ENCODE measurements around the genes CIT, PLA2G1B and POP5.

DNA sequence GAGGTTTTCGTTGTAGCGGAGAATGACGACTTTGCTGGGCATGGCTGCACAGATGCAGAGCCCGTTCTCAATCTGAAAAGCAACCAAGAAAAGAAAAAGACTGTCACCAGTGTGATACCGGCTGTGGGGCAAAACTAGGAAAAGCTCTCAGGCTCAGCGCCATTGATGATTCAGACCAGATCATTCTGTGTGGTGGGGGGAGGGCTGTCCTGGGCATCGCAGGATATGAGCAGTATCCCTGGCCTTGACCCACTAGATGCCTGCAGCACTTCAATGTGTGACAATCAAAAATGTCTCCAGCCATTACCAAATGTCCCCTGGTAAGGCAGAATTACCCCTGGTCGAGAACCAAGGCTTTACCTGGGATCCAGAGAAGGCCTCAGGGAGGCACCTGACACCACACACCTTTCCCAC, 36.5 kb downstream of the PRKAB1 start:
- PRO-cap = no peak

DNA sequence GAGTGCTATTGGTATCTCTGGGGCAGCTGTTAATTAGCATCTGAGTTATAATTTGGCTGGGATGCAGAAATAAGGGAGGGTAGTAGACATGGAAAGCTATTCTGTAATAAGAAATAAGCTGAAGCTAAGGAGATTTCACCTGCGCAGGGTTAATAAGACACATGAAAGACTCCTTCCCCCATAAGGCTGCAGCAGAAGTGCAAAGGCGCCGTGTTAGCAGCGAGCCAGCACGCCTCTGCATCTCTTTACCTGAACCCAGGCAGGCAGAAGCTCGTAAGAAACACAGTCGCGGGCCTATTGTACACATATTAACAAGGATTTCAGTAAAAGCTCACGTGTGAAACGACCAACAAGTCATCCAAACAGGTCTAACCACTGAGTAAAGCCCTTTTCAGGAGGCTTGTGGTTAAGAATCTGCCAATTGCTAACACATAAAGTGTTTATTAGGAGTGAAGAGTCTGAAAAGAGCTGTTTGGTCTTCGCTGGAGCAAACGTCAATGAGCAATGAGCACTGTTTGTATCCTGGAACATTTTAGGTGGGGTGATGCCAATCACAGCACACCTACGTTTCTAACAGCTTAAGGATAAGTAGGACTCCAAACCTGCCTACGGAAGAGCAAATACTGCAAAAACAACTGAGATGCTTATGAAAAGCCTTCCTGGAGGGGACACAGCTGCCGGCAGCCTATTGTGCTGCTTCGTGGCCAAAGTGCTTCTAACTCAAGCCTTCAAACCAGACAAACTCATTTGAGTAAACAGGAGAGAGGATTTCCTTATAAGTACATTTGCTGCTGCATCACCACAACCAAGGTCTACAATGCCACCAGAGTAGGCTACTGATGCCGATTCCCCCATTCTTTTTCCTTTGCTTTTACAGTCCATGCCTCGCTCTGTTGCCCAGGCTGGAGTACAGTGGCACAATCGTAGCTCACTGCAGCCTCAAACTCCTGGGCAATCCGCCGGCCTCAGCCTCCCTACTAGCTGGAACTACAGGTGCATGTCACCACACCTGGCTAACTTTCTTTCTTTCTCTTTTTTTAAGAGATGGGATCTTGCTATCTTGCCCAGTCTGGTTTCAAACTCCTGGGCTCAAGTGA, 43.2 kb downstream of the PRKAB1 start:
- PRO-cap = no peak

DNA sequence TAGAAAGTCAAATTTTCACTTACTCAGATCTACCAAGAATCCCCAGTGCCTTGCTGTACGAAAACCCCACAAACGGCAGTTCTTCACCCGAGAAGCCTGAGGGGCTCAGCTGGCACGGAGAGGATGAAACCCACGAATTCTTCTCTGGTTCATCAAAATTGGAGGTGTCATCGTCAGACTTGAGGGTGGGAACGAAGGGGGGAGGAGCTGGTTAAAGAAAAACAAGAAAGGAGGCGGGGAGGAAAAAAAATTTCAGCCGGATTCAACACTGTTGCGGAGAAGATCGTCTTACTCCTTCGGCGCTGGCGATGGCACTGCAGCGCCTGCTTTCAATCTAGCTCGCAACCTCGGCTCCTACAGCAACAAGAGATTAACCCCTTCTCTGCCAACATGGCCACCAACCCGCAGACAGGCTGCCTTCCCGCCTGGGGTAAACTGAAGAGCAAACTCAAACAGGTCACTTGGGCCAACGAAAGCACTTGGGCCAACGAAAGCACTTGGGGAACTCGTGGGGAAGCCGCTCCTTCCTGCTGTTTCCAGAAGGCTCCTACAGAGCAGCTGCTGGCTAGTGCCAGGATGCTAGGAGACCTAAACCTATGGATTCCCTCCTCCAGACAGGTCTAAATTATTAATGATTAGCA, 73.8 kb downstream of the CIT start:
- PRO-cap = no peak

DNA sequence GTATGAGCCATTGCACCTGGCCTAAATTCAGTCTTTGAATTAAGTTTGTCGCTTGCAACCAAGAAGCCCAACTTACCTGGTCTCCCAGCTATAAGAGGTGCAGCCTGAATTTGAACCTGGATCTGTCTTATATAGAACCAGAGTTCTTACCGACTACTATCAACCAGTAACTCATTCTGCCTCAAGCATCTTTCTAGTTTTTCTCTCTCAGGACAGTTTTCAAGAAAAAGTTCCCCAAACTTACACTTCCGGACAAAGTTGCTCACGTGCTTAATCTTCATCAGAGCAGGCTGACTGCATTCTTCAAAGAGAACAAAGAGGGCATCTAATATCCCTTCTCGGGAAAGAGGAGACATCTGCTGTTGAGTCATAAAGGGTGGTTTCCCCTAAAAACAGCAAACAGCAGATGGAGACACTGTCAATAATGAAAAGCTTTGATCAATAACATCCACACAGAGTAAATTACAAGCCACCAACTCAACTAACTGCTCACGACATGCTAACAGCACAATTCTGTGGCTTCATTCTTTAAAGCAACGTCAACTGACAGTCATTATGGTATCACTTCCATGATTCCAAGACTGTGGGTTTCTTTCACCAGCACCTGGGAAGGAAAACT, 8.2 kb downstream of the CIT start:
- PRO-cap = no peak

GRCh38 chr12:119877175-119878004, at the start of gene CIT:
Gene CIT (minus strand): TSS chr12:119877320.
- PRO-cap = no peak

GRCh38 chr12:120007261-120007797, 18.3 kb downstream of the BICDL1 start:
- PRO-cap = no peak

DNA sequence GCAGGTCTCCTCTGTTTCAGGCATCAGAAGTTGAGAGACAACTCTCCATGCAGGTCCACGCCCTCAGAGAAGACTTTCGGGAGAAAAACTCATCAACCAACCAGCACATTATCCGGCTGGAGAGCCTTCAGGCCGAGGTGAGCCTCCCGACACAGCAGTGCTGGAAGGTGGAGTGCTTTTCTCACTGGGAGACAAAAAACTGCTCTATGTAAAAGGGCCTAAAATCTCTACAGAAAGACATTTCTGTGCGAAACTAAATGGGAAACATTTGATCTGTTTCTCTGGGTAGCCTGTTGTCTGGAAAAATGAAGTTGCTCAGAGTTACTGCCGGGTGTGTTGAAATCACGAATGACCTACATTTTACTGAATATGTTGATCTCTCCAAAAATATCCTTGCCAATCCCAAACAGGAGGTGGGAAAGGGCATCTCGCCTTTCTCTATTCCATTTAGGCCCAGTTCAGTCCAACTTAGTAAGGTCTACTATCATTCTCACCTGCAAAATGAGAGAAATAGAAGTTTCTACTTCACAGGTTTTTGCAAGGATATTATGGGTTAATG, 54.8 kb downstream of the RAB35 start:
- PRO-cap = no peak

- PRO-cap = no peak
Observed at GRCh38 chr12:120108234-120108802, 8.2 kb downstream of the RAB35 start.

- PRO-cap = no peak
Observed at GRCh38 chr12:120114945-120115943, 1.3 kb downstream of the RAB35 start.

- PRO-cap = no peak
Observed at GRCh38 chr12:120161771-120162293, 32.7 kb downstream of the GCN1 start.

DNA sequence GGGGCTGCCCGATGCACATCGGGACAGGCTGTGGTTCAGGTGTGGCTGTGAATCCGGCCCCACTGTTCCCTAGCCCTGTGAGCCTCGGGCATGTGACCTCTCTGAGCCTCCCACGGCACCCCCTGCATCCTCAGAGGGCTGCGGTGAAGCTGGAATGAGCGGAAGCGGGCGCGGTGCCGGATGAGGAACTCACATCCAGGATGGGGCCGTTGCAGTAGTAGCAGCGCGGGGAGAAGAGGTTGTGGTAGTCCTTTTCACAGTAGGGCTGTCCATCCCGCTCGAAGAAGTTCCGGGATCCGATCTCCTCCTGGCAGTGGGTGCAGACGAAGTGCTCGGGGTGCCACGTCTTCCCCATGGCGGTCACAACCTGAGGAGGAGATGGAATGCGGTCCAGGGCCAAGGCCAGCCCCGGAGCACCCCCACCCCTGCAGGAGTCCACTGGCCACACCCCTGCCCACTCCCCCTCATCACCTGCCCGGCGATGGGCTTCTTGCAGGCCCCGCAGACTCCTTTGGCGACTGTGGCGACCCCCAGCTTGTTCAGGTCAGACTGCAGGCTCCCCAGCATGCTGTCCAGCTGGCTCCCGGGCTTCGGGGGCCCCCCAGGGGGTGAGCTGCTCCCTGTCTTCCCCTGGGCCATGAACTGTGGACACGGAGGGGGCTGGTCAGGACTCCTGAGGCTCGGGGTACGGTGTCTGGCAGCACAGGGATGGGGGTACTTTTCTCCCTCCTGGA, 13.9 kb upstream of the RPLP0 start:
- PRO-cap = no peak

DNA sequence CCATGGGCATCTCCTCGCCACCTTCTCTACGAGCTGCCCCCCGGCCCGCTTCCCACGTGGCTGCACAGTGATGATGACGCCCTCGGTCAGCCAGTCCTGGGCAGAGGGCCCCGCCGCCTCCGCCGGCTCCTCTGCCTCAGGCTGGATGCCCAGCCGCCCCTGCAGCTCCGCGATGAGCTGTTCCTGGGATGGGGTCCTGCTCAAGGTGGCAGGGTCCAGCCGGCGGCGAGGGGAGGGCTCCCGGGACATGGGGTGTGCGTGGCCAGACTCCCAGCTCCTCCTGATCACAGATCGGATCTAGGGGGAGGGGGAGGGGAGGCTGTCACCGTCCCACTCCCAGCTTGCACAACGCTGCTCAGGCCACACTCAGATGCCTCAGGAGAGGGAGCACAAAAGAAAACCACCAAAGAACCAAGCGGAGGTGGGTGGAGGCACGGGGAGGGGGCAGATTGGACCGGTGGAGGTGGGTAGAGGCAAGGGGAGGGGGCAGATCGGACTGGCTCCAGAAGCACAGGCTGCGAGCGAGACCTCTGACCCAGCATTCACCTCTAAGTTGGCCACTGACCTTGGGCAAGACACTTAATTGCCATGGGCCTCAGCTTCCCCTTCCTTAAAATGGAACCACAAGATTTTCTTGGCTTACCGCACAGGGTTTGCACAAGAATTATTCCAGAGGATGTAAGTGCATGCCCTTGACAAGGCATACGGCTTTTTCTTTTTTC, 16.1 kb upstream of the RPLP0 start:
- PRO-cap = no peak

- PRO-cap = no peak
Observed at GRCh38 chr12:120234502-120235350, 30.8 kb downstream of the PXN start.

DNA sequence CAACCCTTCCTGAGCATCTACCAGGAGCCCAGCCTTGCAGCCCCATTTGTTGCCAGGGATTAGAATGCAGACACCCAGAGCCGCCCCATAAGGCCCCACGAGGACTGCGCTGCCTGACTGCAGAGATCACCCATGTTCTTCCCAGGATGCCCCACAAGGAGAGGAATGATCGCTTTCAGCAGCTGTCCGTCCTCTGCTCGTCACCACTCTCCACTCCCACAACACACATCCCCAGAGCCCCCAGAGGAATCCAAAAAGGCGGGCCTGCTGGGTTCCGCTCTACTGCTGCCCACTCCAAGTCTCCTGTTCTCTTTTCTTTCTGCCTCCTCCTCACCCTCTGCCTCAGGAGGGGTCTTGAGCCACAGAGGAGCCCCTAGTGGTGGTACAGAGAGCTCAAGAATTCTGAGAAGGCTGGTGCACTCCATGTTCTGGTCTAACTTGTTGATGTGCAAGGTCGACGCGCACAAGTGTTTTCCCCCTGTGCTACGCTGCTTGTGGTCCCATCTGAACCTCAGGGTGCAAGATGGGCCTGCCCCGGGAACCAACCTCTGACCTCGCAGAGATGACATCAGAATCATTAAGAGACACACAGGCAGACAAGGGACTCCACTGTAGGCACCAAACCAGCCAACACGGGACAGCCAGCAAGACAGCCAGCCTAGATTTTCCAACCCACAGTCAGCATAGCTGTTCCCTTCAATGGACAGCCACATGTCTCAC, 30.0 kb downstream of the PXN start:
- PRO-cap = no peak

DNA sequence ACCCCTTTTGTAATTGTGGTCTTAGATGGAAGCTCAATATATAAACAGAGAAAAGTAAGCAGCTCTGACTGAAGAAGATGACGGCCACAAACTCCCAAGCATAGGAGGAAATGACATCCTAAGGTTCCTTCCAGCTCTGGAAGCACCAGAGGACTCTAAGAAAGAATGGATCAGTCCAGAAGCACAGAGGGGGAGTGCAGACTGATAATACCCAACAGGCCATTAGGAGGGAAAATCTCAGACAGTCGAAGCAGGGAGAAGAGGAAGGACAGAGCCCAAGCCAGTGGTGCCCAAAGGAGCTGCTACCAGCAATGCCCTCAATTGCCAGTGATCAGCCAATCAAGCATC, 16.4 kb downstream of the PXN start:
- PRO-cap = no peak

DNA sequence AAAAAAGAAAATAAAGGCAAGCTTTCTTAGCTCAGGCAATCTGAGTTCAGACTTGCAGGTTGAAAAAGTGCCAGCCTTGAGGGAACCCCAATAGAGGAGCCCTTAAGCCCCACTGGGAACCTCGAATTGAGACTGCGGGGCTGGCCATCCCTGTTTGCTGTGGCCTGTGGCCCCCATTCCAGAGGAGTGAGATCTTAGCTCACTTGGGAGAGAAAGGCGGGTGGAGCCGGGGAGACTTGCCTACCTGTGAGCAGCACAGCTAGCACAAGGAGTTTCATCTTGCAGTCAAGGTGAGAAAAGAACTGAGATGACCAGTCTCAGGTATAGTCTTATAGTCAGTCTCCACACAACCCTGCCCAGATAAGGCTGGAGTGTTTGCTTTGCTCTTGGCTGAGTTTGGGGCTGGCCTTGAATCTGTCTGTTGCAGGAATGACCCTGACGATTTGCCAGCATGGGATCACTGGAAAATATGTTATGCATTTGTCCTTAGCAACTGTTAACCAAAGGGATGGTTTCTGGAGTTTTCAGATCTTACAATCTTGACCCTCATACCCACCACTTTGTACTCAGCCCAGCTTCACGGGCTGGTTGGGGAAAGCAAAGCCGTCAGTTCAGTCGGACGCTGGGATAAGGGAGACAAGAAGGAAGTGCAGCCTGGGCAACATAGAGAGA, at the start of gene PLA2G1B:
Gene PLA2G1B, minus strand, starts transcription at position 304 of the 672 bp plus-strand sequence.
- PRO-cap = no peak

DNA sequence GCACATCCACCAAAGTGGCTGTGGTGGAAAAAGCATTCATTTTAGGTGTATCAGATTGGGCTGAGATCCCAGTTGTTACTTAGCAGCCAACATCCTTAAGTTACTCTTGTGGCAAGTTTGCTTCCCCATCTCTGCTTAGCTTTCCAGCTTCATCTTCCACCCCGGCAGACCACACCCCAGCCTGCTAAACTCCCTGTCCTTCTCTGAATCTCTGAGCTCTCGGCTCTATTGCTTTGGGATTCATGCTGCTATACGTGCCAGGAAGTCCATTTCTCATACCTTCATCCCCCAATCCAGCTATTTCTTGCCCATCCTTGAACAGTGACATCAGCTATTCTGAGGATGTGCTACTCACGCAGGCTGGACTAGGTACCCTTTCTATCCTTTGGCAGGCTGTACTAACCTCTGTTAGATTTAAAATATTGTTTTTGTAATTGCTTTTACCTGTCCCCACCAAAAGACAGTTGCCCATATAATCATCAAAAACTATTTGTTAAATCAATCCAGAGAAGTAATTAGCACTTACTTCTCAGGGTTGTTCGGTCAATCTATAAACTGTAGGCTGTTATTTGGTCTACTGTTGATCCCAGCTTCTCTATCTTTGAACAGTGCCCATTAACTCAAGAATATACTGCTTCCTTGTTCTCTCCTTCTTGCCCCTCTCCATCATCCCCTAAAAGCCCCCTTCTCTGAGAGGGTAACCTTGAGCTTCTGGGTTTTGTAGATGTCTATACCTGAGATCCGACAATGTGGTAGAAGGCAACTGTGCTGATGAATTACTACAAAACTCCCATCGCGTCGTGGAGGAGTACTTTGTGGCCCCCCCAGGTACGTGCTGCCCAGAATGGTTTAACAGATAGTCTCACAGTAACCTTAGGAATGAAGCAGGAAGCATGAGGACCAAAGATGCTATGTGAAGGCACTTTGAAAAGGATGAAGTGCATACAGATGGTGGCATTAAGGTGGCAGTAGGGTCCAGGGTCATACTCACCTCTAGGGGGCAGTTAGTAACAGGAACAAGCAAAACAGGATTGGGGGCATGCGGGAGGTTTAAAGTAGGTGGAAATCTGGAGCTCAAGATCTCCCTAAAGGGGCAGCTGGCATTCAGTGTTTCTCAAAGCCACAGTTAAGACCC, 10.5 kb downstream of the GATC start:
- PRO-cap = no peak

DNA sequence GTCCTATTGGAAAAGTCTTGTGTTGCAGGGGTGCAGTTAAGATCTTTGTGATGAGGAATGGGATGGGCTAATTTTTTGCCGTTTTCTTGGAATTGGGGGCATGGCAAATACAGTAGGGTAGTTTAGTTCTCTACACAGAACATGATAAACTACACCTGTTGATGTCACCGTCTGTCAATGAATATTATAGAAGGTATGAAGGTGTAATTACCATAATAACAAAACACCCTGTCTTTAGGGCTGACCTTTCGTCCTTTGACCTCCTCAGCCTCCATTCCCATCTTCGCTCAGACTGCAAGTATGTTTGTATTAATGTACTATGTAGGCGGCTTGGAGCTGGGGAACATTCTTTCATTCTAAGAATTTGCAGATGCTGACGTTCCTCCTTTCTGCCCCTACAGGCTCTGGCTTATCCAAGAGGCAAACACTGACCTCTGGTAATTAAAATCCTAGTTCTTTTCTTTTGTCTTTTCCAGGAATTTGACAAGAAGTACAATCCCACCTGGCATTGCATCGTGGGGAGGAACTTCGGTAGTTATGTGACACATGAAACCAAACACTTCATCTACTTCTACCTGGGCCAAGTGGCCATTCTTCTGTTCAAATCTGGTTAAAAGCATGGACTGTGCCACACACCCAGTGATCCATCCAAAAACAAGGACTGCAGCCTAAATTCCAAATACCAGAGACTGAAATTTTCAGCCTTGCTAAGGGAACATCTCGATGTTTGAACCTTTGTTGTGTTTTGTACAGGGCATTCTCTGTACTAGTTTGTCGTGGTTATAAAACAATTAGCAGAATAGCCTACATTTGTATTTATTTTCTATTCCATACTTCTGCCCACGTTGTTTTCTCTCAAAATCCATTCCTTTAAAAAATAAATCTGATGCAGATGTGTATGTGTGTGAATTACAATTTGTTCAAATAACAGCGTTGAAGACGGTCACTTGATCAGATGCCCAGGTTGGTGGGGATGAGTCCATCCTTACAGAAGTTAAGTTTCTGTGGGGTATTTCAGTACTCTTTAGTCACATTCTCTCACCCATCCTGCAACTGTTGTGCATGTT, 2.0 kb downstream of the DYNLL1 start:
- PRO-cap = no peak

GRCh38 chr12:120536418-120536966, 2.3 kb downstream of the RNF10 start:
- PRO-cap = no peak

- PRO-cap = no peak
Observed at GRCh38 chr12:120580603-120581845, at the start of gene POP5. Gene POP5 (minus strand): TSS chr12:120581402.

All from peritoneum (tissue), 1 donor.